SK-N-DZ (cell line): ENCODE measurements around the genes NECTIN2, CLASRP, BLOC1S3 and CKM.

GRCh38 chr19:44529904-44530152 is 353 bp upstream of the CEACAM20 start:
RAMPAGE:
- cytosol, long total RNA = no peak
- nucleus, long total RNA = no peak

RAMPAGE:
- cytosol, long total RNA = no peak
- nucleus, long total RNA = no peak
These were observed 1.2 kb upstream of the BCL3 start for GRCh38 chr19:44747303-44747630.

GRCh38 chr19:44767814-44768328 is 9.8 kb upstream of the CBLC start:
RAMPAGE:
- cytosol, long total RNA = no peak
- nucleus, long total RNA = no peak

GRCh38 chr19:44796737-44797084 is 12.2 kb upstream of the BCAM start:
RAMPAGE:
- cytosol, long total RNA = no peak
- nucleus, long total RNA = no peak

RAMPAGE:
- cytosol, long total RNA = no peak
- nucleus, long total RNA = no peak
These were observed at the start of gene NECTIN2 for GRCh38 chr19:44845990-44846675. Gene NECTIN2 (plus strand): TSS chr19:44846297.

DNA sequence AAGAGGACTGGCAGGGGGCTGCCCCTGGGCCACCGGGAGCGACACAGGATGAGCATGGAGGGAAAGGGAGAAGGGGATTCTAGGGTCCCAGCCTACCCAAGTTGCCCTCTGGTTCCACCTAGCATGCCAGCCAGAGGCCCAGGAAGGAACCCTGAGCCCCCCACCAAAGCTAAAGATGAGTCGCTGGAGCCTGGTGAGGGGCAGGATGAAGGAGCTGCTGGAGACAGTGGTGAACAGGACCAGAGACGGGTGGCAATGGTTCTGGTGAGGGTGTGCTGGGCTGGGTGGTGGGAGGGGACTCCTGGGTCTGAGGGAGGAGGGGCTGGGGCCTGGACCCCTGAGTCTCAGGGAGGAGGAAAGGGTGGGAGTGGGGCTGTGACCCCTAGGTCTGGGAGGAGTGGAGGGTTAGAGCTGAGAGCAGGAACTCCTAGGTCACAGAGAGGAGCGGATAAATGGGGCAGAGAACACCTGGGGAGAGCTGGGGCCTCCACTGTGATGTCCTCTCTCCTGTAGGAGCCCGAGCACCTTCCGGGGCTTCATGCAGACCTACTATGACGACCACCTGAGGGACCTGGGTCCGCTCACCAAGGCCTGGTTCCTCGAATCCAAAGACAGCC is 1.1 kb upstream of the APOC2 start:
RAMPAGE:
- cytosol, long total RNA = no peak
- nucleus, long total RNA = no peak

DNA sequence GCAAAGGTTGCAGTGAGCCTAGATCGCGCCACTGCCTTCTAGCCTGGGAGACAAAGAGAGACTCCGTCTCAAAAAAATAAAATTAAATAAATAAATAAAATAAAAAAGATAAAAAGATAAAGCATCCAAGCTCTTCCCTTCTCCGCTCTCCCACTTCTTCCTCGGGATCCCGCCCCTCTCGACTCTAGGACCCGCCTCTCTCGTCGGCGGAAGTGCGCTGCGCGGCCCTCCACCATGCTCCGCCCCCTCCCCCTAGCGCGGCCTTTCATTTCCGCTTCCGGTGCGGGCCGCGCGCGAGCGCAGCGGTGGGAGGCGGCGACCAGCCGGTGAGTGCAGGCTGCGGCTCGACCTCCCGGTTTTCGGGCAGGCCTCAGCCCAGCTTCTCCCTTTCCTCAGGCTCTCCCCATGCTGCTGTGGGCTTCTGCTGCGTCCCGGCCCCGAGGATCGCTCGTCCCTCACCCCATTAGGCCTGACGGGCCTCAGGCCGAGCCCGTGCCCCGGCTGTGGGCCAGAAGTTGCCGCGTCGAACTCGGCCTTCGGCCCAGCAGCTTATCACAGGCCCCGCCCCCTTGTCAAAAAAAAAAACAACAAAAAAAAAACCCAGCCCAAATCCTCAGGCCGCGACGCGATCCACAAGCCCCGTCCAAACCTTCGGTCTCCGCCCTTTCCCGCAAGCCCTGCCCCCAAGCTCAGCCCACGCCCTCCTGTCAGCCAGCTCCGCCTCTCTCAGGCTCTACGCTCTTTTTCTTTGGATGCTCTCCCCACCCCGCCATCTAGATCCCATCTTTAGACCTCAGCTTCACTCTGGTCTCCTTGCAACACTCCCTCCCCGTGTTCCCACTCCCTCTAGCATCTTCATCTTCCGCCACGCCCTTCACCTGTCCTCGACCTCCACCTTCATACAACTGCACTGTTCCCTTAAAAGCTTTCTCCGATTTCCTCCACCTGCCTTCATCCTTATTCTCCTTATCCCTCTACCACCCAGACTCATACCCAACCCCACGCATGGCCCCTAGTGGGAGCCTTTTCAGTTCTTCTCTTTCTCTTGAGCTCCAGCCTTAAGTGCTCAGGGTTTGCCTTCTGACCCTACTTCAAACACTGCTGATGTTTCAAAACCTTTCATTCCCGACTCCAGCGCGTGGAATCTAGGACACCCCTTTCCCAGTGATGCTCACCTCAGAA is at the start of gene CLASRP:
Gene CLASRP, plus strand, starts transcription at position 263 of the 1,182 bp plus-strand sequence.
RAMPAGE:
- cytosol, long total RNA = start-site peak on the plus strand centred at position 292 of the sequence, 29 bp wide, 210 and 341 reads in 2 replicates
- nucleus, long total RNA = start-site peak on the plus strand centred at position 288 of the sequence, 36 bp wide, 864 and 632 reads in 2 replicates

DNA sequence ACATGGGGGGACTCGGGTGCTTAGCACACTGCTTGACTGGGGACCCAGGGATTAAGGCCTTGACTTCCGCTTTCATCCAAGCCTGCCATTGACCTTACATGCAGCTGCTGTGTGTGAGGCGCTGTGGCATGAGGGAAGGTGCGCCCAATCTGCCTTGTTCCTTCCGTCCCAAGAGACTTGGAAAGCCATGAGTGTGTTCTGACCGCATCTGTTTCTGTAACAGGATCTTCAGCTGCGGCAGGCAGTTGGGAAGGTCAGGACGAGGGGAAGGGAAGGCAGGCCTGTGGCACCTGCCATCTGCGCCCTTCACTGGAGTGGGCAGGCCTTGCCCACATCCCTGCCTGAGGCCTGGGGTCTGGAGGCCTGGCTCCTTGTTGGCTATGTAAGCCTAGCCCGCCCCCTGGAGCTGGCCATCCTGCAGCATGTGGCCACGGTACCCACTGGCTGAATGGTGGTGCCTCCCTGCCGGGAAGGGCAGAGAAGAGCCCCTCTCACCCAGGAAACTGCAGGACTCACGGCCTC is 23.1 kb downstream of the PPP1R37 start:
RAMPAGE:
- cytosol, long total RNA = no peak
- nucleus, long total RNA = no peak

RAMPAGE:
- cytosol, long total RNA = no peak
- nucleus, long total RNA = no peak
These were observed 24.6 kb downstream of the PPP1R37 start for GRCh38 chr19:45117169-45118305.

DNA sequence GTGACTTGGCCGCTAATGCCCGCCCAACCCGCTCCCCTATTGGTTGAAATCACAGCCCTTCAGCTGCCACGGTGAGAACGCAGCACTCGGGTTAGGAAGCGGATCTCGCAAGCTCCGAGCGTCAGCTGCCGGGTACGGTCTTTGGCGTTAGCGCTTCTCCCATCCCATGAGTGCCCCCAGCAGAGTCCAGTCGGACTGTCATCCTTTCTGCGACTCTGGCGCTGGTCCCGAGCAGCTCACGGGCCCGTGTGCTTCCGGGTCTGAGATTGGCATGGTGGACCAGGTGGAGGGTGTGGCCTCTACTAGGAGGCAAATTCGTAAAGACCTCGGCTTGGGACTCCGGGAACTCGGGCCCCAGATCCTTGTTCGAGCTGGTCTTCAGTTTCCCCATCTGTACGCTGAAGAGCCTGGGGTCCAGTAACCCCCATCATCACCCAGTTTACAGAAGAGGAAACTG is at the start of gene BLOC1S3:
Gene BLOC1S3, plus strand, starts transcription at position 85 of the 457 bp plus-strand sequence.
RAMPAGE:
- cytosol, long total RNA = no peak
- nucleus, long total RNA = no peak

RAMPAGE:
- cytosol, long total RNA = no peak
- nucleus, long total RNA = no peak
These were observed 790 bp downstream of the EXOC3L2 start for GRCh38 chr19:45244322-45244912.

RAMPAGE:
- cytosol, long total RNA = no peak
- nucleus, long total RNA = no peak
These were observed 11.0 kb downstream of the CKM start for GRCh38 chr19:45311557-45312152.

DNA sequence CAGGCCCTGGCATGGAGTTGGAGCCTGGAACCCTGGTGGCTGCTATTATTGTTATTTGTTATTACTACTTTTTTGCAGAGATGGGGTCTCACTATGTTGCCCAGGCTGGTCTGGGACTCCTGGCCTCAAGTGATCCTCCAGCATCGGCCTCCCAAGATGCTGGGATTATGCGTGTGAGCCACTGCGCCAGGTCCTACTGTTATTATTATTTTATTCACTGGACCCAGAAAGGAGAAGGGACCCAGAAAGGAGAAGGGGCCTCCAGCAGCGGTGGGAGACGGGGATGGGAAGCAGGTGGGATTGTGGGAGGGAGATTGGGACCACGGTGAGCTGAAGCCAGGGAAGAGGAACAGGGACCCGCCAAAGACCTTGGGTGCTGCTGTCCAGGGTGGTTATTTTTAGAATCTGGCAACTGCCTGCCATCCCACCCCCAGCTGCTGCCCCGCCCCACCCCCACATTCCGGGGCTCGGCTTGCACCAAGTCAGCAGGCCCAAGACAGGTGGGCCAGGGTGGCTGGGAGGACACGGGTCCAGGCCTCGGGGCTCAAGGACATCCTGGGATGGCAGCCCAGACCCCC is 1.0 kb downstream of the CKM start:
RAMPAGE:
- cytosol, long total RNA = no peak
- nucleus, long total RNA = no peak

RAMPAGE:
- cytosol, long total RNA = no peak
- nucleus, long total RNA = no peak
These were observed at the start of gene CKM for GRCh38 chr19:45322144-45323459. Gene CKM (minus strand): TSS chr19:45322875.

DNA sequence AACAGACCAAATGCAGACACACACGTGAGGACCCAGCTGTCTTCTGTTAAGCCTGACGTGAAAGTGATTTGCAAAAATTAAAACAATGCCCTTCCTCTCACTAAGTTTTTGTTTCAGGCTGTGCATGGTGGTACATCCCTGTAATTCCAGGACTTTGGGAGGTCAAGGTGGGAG is 7.4 kb upstream of the ERCC1 start:
RAMPAGE:
- cytosol, long total RNA = no peak
- nucleus, long total RNA = no peak

GRCh38 chr19:45443231-45443898 is 19.6 kb upstream of the ERCC1 start:
RAMPAGE:
- cytosol, long total RNA = no peak
- nucleus, long total RNA = no peak

DNA sequence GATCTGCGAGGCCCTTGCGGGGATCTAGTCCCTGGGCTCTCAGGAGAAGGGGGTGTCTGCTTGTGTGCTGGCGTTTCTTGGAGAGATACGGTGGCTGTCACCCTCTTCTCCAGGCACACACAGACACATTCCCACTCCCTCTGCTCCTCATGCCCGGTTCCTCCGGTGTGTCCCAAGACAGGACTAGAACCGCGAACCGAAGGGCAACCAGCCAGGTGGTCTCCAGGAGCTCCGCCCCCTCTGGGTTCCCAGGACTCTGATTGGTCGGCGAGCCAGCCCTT is 1.7 kb downstream of the FOSB start:
RAMPAGE:
- cytosol, long total RNA = no peak
- nucleus, long total RNA = no peak

RAMPAGE:
- cytosol, long total RNA = no peak
- nucleus, long total RNA = no peak
These were observed 2.9 kb downstream of the FOSB start for GRCh38 chr19:45470819-45471028.

GRCh38 chr19:45475057-45475474 is 7.3 kb downstream of the FOSB start:
RAMPAGE:
- cytosol, long total RNA = no peak
- nucleus, long total RNA = no peak

DNA sequence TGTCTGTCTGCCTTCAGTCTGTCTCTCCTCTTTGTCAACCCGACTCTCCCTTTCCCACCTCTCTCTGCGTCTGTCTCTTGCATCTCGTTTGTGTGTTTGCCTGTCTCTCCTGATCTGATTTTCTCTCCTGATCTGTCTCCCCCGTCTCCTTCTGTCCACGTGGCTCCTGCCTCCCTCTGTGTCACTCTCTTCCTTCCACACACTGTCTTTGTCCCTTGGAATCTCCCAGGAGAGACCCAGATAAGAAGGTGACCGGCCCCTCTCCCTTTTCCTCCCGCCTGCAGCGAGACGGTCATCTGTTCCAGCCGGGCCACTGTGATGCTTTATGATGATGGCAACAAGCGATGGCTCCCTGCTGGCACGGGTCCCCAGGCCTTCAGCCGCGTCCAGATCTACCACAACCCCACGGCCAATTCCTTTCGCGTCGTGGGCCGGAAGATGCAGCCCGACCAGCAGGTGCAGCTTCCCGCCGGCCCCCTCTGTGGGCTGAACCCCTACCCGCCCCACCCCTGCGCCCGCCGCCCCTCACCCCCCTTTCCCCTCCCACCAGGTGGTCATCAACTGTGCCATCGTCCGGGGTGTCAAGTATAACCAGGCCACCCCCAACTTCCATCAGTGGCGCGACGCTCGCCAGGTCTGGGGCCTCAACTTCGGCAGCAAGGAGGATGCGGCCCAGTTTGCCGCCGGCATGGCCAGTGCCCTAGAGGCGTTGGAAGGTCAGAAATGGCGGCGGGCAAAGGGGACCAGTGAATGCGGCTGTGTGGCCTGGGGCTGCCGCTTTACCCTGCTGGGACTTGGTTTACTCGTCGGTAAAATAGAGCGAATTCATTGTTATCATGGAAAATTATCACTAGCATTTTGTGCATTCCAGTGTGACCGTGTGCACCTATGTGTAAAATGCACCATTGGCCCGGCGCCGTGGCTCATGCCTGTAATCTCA is 10.4 kb downstream of the VASP start:
RAMPAGE:
- cytosol, long total RNA = no peak
- nucleus, long total RNA = no peak